Urinary bladder (tissue), 3 donors: ENCODE measurements around the genes MRPL3, DNAJC13 and PCCB.

- PRO-cap, result no peak
- RAMPAGE, long total RNA, result no peak
Measured at GRCh38 chr3:131477307-131477616, 25.5 kb downstream of the MRPL3 start.

DNA sequence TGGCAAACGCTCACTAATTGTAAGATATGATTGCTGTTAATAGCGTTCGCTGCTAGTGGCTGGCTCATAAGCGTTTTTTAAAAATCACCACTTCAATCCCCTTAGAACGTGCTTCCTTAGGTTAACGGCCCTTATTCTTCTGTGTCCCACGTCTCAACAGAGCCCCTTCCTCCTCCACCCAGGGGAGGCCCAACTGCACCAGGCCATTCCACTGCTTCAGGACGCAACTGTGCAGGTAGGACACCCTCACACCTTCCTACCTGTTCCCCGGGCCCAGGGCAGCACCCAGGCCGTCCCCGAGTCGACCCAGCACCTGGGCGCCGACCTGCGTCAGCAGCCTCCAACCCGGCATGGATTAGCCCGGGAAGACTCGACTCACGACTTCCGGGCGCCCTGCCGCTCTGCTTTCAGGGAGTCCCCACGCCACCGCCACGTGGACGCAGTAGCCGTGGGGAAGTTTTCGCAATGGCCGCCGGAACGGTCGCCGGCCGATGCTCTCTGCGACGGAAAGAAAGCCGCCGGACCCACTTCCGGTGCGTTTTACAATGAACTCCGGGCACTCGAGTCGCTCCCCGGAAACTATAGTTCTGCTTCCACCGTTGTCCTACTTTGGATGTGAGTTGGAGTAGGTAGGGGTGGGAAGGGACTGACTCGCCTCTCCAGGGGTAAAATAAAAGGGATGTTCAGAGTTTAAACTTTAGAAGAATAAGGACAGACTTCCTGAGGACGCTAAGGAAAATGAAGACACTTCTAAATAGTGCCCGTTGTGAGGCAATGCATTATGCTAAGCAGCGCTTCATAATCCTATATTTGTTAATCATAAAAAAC lies at the start of gene MRPL3:
MRPL3 (minus strand) TSS at position 502 of the 828 bp plus-strand sequence.
- PRO-cap, result unidirectional peak, minus-strand start at position 500 of the sequence
- RAMPAGE, long total RNA, result no peak

- PRO-cap, result no peak
- RAMPAGE, long total RNA, result no peak
Measured at GRCh38 chr3:132284562-132285011, 32.6 kb upstream of the ACP3 start.

DNA sequence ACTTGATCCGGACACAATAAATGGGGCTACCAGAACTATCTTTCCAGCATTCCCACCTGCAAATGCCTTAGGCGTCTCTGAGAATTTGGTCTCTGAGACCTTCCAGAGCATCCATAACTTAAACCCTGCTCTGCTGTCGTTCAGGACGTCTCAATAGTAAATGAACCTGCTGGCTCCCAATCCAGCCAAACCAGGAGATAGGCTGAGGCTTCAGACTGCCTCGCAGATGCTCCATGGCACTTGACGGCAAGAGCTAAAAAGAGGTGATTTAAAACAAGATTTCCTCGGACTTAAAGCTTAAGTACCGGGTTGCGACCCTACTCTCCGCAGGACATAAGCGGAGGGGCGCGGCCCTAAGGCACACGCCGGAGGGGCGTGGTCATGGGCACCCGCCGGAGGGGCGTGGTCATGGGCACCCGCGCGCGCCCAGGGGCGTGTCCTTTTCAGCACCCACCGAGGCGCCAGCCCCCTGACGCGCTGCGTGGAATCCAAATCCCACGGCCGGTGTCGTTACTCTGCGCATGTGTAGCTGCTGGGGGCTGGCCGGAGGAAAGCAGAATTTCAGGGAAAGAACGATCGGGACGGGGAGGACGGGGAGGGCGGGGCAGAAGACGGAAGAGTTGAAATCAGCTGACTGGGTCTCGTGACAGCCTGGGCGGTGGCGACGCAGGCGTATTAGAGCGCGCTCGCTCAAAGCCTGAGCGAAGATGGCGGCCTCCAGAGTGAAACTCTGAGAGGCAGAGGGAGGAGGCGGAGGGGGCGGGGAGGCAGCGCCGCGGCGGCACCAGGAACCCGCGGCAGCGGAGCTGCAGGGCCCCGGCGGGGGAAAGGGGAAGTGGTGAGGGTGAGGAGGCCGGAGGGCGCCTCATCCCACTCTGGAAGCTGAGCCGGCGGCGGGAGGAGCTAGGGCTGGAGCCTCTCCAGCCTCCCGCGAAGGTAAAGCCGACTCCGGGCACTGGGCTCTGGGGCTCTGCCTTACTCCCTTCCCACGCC lies at the start of gene DNAJC13:
DNAJC13 (plus strand) TSS at position 678 of the 993 bp plus-strand sequence.
- PRO-cap, result bidirectional peak, plus-strand start at position 693 of the sequence, minus-strand start at position 512 of the sequence
- RAMPAGE, long total RNA, result no peak

GRCh38 chr3:132550638-132551347 lies 46.3 kb upstream of the ACKR4 start:
- PRO-cap, result no peak
- RAMPAGE, long total RNA, result no peak

DNA sequence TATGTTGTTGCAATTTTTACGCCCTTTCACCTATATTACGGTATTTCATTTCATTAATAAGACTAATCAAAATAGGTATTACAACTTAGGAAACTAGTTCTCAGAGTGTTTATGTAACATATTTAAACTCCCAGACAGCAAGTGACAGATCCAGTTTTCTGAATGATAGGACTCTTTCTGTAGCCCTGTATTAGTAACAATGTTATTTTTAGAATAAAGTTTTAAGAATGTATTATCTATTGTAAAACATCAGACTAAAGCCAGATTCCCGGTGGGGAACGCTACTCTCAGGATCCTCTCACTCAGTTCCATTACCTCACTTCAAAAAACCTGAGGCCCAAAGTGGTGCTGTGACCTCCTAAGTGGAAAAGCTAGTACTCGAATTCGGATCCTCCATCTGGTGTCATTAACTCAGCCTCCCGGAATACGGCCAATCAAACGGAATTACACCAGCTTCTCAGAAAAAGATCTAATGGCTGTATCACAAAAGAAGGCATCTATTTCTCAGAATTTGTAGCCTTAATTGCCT lies 752 bp downstream of the ACAD11 start:
- PRO-cap, result no peak
- RAMPAGE, long total RNA, result no peak

GRCh38 chr3:133425365-133425670 lies 25.5 kb downstream of the BFSP2 start:
- PRO-cap, result no peak
- RAMPAGE, long total RNA, result no peak

DNA sequence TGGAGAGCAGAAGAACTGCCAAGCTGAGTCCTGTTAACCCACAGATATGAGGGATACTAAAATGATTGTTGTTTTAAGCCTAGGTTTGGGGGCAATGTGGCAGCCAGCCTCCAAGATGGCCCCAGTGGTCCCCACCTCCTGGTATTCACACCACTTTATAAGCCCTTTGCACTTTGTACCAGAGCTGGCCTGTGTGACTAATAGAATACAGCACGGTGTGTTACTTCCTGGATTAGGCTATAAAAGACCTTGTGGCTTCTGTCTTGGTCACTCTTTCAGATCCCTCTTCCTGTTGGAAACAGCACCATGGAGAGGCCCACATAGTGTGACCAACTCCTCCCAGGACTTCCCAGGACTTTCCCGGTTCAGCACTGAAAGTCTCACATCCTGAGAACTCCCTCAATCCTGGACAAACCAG lies 32.4 kb upstream of the CDV3 start:
- PRO-cap, result no peak
- RAMPAGE, long total RNA, result no peak

GRCh38 chr3:133572275-133572950 lies 1.1 kb upstream of the CDV3 start:
- PRO-cap, result no peak
- RAMPAGE, long total RNA, result no peak

DNA sequence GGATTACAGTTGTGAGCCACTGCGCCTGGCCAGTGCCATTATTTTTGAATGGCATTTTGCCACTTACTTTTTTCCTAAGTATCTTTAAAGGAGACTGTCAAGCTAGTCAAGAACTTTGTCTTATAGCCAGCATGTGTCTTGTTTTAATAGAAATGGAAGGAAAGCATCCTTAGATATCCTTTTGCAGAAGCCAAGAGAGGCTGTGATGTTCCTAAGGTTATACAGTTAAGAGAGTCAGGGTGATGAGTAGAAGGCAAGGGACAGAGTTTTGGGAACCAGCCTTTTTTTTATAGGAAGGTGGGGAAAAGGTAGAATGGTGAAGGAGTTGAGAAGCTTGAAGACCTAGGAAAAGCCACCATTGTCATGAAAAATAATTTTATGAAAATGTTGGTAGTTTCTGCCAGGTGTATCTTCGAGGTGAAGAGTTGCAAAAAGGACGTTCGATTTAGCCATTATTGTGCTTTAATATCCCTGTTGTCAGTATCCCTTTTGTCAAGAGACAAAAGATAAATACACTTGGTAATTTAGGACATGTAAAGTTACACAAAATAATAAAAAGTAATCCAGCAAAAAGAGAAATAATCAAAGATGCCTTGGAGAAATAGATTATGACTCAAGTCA lies 9.0 kb downstream of the CDV3 start:
- PRO-cap, result no peak
- RAMPAGE, long total RNA, result no peak

GRCh38 chr3:133653180-133653922 lies 8.4 kb downstream of the TOPBP1 start:
- PRO-cap, result no peak
- RAMPAGE, long total RNA, result no peak

DNA sequence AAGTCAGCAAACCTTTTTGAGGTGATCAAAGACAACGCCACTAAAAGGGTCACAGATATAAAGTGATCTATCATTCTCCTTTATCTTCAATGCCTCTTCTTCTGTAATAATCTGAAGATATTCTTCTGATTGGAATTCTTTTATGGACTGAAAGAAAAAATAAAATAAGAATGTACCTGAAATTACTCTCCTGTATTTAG lies 2.8 kb downstream of the TOPBP1 start:
- PRO-cap, result no peak
- RAMPAGE, long total RNA, result no peak

GRCh38 chr3:134308482-134308984 lies 57.9 kb upstream of the RYK start:
- PRO-cap, result no peak
- RAMPAGE, long total RNA, result no peak

- PRO-cap, result no peak
- RAMPAGE, long total RNA, result no peak
Measured at GRCh38 chr3:134370178-134371408, 3.7 kb downstream of the AMOTL2 start.

GRCh38 chr3:134487236-134487972 lies 1.5 kb downstream of the CEP63 start:
- PRO-cap, result no peak
- RAMPAGE, long total RNA, result no peak

- PRO-cap, result no peak
- RAMPAGE, long total RNA, result no peak
Measured at GRCh38 chr3:134916668-134916943, 121.5 kb downstream of the EPHB1 start.

DNA sequence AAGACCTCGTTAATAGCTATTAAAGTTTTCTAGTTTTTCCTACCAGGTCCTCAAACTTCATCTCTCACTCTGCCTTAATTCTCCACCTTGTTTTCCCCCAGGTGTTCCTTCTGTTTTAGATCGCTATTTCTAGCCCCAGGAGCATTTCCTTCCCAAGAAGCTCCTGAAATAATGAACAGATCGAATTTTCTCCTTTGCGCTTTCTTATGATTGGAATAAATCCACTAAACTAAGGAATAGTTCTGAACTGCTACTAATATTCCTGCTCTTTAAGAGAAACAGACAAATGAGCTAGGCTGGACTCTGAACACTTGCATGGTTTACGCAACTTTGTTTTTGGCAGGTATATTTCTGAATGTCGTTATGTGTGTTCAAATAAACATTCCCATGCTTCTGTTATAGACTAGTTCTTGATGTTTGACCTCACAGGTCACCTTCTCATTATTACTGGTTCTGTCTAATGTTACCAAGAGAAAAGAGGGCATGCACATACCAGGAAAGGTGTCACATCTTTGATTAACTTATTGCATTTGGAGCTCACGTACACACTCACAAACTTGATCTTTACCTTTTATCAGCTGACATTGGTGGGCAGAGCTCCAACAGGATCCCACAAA lies 418.1 kb downstream of the EPHB1 start:
- PRO-cap, result no peak
- RAMPAGE, long total RNA, result no peak

DNA sequence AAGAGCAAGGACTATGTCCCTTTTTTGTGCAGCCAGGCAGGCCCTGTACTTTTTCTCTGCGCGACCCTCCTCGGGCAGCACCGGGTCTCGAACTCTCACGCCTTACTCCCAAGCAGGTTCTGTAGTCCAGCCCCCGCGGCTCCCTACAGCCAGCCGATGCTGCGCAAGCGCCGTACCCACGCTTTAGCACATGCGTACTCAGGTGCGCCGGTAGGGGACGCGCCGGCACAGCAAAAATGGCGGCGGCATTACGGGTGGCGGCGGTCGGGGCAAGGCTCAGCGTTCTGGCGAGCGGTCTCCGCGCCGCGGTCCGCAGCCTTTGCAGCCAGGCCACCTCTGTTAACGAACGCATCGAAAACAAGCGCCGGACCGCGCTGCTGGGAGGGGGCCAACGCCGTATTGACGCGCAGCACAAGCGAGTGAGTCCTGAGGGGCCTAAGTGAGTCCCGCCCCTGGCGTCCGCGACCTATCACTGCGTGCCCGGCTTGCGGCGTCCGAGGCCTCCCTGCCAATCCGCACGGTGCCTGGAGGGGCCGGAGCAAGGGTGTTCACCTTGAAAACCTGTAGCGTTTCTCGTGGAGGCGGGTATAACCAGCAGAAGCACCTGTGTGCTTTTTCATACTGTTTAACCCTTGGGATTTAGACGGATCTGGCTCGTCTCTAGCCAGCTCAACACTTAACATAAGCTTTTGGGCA lies at the start of gene PCCB:
PCCB (plus strand) TSS at position 201 of the 696 bp plus-strand sequence.
- PRO-cap, result bidirectional peak, plus-strand start at position 257 of the sequence, minus-strand start at position 158 of the sequence; bidirectional peak, plus-strand start at position 584 of the sequence, minus-strand start at position 401 of the sequence
- RAMPAGE, long total RNA, result start-site peak on the plus strand centred at position 229 of the sequence, 14 bp wide, 50 and 106 reads in 2 replicates

DNA sequence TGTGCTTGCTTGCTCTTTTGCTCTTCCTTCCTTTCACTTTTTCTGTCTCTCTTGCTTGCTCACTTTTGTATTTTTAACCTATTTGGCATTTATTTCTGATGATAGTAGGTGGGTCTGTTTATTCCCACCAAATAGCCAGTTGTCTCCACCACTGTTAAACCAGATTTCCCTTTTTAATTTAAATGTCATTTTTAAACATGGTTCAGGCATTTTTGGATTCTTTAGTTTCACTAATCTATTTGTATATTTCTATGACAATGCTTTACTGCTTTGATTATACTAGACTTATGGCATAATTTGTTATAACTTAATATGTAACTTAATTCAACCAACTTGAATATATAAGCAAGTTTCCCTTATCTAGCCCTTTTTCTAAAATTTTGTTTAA lies 184.7 kb downstream of the PCCB start:
- PRO-cap, result no peak
- RAMPAGE, long total RNA, result no peak

- PRO-cap, result no peak
- RAMPAGE, long total RNA, result no peak
Measured at GRCh38 chr3:136630678-136631187, 121.4 kb downstream of the STAG1 start.